ENCODE data around the genes AIF1 and GPANK1.

DNA sequence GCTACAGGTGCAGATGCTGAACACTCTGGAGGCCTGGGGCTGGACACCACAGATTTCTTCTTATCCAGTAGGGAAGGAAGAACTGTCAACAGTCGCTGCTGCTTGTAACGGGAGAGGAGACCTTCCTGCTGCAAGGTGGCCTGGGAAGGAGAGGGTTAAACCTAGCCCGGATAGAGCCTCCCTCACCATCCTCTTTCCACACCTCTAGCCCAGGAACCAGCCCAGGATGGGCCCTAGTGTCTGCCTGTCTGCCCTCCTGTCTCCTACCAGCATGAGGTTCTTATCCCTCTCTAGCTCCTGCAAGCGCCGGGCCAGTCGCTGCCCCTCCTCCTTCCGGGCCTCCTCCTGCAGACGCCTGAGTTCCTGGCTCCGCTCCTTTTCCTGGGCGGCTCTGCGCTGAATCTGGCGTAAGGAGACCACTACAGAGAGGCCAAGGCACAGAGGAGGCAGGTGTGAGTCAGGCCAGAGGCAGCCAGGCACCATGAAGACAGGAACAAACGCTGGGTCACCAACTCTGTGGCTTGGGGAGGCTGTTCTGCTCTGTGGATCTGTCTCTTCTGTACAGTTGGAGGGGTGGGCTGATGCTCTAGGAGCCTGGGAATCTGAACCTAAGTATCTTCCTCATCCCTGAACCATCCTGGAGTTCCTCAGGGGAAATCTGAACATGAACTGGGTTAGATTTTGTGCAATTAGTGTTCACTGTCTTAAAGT lies 4.3 kb upstream of the PSORS1C2 start:
- RRBS: no CpG with 5 or more reads among the region's 13 CpGs

- RRBS: no CpG with 5 or more reads among the region's 9 CpGs
Measured at GRCh38 chr6:31156512-31157436, 828 bp downstream of the CCHCR1 start.

DNA sequence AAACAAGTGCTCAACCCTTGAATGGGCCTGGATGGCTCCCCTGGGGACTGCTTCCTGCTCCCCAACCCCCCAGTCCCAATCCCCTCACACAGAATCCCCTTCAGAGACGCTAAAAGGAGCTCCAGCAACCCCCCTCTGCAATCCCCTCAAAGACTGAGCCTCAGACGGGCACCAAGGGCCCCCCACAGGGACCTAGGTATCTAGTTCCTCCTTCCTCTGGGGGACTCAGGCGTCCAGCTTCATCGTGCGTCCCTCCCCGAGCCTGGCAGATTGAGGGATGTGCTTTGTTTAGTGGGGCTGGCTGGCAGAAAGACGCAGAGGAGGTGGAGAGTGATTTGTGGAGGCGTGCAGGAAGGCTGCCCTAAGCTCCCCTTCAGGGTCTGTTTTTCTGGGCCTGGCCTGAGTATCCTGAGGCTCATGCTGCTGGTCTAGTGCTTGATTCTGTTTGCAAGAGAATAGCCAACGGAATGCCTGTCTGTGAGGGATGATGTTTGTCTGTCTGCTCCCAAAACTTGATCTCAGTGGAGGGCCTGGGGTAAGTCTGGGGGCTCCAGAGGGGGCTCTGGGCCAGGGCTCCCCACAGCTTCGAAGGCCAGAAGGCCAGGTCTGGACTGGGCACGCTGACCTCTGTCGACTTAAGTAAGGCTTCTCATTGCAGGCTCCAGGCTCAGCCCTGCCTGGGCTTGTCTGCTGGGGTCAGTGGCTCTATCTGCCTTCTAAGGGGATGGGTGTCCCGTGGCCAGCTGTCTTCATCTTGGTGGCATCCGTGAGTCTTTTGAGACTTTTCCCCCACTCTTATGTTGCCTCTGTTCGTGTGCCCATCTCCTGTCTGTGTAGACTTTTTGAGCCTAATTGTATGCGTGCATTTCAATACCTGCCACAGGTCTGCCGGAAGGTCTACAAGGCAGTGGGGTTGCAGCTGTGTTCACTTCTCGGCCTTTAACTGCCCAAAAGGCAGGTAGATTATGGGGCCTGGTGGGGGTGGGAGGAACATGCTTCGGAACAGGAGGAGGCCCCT lies 1.9 kb upstream of the POU5F1 start:
- RRBS: no CpG with 5 or more reads among the region's 19 CpGs

- RRBS: no CpG with 5 or more reads among the region's 4 CpGs
Measured at GRCh38 chr6:31205657-31206286, 35.3 kb upstream of the POU5F1 start.

DNA sequence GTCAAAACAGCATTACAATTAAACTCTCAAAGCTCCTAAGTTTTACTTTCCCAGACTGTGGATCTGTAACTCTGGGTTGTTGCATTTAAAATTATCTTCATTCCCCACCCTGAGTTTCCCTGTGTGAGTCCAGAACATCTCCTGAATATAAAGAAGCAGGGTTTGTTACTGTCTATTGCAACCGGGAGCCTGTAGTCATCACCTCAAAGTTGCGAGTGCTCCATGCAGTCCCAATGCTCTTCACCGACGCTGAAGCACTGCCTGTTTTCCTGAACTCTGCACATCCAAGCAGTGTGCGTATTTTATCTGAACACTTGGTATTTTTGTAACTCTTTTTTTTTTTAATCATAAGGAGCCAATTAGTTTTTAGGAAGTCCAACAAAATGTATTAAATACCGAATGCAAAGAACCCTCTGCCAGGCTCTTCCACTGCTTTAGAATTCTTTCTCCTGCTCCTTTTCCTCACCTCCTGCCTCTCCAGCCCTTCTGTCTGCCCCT lies 928 bp upstream of the HLA-B start:
- RRBS: no CpG with 5 or more reads among the region's 6 CpGs

DNA sequence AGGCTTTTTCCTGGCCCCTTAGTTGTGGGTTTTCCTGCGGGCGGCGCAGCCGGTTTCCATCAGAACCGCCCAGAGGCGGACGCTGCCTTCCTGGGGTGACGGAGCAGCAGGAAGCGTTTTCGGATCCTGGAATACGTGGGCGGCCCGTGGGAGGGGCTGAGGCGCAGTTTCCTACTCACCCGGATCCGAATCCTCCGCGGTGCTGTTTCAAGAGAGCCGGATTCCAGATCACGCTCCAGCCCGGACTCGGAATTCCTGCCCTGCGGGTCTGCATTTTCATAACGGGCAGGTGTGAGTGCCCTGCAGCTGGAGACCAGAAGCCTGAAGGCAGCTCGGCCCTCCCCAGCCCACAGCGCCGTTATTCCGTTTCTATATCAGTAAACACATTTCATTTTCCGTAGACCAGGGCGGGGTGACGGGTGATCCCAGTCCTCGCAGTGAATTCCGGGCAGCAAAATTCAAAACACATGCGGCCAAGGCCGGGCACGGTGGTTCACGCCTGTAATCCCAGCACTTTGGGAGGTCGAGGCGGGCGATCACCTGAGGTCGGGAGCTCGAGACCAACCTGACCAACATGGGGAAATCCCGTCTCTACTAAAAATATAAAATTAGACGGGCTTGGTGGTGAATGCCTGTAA lies 3.4 kb upstream of the MICA start:
- RRBS: no CpG with 5 or more reads among the region's 44 CpGs

- RRBS: 3% methylated on average over 2 of the region's 22 CpGs
Measured at GRCh38 chr6:31403965-31404592, 684 bp downstream of the MICA start.

DNA sequence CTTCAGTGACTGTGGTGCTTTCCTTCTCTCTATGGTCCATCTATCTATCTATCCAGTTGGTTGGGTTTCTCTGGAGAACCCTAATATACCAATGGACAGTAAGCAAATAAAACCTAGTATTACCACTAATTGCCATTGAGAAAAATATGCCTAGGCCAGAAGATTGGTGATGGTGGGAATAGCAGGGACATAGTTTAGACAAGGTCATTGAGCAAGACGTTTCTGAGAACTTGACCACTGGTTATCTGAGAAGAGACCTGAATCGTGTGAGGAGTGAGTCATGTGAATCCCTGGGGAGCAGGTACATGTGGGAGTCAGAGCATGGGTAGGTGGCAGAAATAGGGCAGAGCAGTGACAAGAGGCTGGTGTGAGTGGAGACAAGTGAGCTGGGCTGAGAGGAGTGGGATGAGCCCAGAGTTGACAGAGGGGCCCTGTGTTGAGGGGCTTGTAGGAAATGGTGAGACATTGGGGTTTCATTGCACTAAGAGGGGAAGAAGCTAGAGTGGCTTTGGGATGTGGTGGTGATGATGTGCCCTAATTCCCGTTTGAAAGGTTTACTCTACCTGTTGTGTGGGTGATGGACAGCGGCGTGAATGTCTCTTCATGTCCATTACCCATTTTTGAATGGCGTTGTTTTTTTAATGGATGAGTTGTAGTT lies 16.5 kb downstream of the MICA start:
- RRBS: no CpG with 5 or more reads among the region's 6 CpGs

GRCh38 chr6:31539071-31539349 lies 2.8 kb downstream of the DDX39B start:
- RRBS: no CpG with 5 or more reads among the region's 1 CpG

- RRBS: no CpG with 5 or more reads among the region's 21 CpGs
Measured at GRCh38 chr6:31576553-31577530, 1.5 kb downstream of the TNF start.

GRCh38 chr6:31587452-31588532 lies 1.7 kb downstream of the LST1 start:
- RRBS: no CpG with 5 or more reads among the region's 18 CpGs

DNA sequence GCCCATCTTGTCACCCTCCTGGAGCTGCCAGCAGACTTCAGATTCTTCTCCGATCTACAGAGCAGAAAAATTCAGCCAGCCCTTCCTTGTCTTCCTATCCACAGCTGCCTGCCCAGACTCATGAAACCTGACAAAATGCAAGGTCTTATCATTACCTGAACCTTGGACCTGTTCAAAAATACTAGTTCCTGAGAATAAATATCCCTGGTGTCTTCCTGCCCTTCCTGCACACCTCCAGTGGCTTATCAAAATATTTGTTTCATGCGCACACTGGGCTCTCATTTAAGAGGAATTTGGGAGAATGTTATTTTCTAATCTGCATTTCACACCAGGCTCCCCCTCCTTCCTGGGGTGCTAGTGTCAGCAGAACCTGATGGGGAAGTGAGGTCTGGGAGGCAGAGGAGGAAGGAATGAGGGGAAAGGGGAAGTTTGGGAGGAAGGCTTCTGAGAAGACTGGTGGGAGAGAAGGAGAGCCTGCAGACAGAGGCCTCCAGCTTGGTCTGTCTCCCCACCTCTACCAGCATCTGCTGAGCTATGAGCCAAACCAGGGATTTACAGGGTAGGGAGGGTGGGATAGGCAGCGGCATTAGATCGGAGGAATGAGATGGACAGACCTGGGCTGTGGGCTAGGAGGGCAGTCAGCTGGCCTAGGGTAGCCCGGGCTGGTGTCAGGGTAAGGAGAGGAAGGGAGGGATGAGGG lies at the start of gene AIF1:
Gene AIF1, plus strand, starts transcription at position 439 of the 700 bp plus-strand sequence.
- RRBS: no CpG with 5 or more reads among the region's 5 CpGs

GRCh38 chr6:31629515-31630166 lies 9.1 kb downstream of the PRRC2A start:
- RRBS: no CpG with 5 or more reads among the region's 10 CpGs

GRCh38 chr6:31663000-31663833 lies 1.6 kb downstream of the GPANK1 start:
- RRBS: no CpG with 5 or more reads among the region's 7 CpGs

GRCh38 chr6:31663834-31664765 lies 697 bp downstream of the GPANK1 start:
- RRBS: 3% methylated on average over 3 of the region's 22 CpGs

DNA sequence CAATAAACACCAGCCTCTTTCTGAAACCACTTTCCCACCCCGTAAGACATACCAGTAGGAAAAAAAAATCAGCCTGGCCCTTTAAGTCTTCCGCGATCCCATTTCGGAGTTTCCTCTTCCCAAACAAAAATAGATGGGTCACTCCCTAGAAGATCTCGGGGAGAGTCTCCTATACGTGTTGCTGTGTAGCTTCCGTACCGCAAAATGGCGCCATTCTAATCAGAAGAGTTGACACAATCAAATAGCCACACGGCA lies at the start of gene GPANK1:
Gene GPANK1, minus strand, starts transcription at position 209 of the 255 bp plus-strand sequence.
- RRBS: no CpG with 5 or more reads among the region's 10 CpGs

DNA sequence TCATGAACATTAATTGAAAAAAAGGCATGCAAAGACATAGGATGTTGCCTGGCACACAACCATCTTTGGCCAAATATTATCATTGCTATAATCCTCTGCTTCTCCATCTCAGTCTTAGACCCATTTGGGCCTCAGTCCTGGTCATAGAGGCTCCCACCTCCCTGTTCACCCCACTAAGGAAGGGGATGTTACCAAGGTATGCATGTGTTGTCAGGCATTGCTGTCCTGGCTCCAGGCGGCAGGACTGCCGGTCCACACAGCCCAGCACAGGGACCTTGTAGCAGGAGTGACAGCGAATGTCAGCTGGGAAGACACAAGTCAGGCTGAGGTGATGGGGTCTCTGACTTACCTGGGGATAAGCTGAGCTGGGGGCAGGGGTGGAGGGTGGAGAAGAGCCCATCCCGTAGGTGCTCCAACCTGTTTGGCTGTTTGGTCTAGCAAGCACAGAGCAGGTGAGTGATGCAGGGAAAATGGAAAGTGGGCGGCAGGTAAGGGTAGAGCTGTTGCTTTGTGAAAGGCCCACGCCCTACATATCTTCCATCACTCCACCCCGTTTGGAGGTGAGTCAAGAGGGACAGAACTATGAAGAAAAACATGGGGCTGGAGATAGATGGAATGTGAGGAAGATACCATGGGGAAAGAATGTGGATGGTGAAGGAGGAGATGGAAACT lies 1.5 kb downstream of the LY6G6C start:
- RRBS: no CpG with 5 or more reads among the region's 7 CpGs

- RRBS: 32% methylated on average over 17 of the region's 61 CpGs
Measured at GRCh38 chr6:31728089-31728972, 768 bp downstream of the DDAH2 start.

DNA sequence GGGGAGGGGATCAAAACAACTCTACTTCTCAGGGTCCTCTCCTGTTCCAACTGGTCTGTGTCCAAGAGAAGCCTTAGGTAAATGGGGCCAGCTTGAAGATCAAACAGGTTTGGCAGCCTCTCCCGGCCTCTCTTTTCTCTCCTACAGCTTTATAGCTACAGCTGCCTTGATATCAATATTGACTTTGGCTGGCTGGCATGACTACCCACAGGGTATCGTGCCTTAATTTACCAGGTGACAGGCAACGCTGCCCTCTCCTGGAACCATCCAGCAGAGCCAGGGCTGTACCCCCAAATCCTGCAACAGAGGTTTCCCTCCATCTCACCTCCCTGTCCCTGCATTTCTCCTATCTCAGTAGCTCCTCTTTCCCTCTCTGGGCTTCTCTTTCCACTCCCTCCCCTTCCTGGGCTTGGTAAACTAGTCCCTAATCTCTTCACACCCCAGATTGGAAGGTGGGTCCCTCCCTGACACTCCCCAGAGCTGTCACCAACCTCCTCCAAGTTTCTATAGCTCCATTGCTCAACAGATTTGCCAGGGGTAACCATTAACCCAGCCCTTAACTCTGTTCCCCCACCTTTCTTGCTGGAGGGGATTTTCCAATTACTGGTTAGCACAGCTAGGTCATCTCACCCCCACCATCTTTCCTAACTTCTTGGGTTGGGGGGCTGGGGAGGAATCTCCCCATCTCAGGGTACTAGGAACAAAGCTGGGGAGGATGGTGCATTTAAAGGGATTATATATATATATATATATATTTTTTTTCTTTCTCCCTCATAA lies 1.3 kb upstream of the MSH5 start:
- RRBS: no CpG with 5 or more reads among the region's 3 CpGs

GRCh38 chr6:31740757-31741204 lies 976 bp downstream of the MSH5 start:
- RRBS: no CpG with 5 or more reads among the region's 9 CpGs